Hair follicular keratinocyte (primary cell): ENCODE data around the genes ATP10B and CCNG1.

- RAMPAGE, long total RNA, result no peak
Observed at GRCh38 chr5:159262427-159262841, 656 bp upstream of the UBLCP1 start.

- RAMPAGE, long total RNA, result no peak
Observed at GRCh38 chr5:159865862-159866510, 50.3 kb upstream of the ADRA1B start.

GRCh38 chr5:160064435-160064895 is 54.8 kb downstream of the PWWP2A start:
- RAMPAGE, long total RNA, result no peak

- RAMPAGE, long total RNA, result no peak
Observed at GRCh38 chr5:160118123-160119292, 742 bp downstream of the PWWP2A start.

GRCh38 chr5:160132908-160134181 is 14.1 kb upstream of the PWWP2A start:
- RAMPAGE, long total RNA, result no peak

DNA sequence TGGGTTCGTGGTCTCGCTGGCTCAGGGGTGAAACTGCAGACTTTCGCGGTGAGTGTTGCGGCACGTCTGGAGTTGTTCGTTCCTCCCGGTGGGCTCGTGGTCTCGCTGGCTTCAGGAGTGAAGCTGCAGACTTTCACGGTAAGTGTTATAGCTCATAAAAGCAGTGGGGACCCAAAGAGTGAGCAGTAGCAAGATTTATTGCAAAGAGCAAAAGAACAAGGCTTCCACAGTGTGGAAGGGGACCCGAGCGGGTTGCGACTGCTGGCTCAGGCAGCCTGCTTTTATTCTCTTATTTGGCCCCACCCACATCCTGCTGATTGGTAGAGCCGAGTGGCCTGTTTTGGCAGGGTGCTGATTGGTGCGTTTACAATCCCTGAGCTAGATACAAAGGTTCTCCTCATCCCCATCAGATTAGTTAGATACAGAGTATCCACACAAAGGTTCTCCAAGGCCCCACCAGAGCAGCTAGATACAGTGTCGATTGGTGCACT is 36.1 kb upstream of the FABP6 start:
- RAMPAGE, long total RNA, result no peak

- RAMPAGE, long total RNA, result no peak
Observed at GRCh38 chr5:160485282-160485523, 63.5 kb downstream of the PTTG1 start.

GRCh38 chr5:160851781-160852462 is at the start of gene ATP10B:
ATP10B (minus strand) TSS chr5:160852211.
- RAMPAGE, long total RNA, result no peak

- RAMPAGE, long total RNA, result no peak
Observed at GRCh38 chr5:160924261-160924705, 72.3 kb upstream of the ATP10B start.

GRCh38 chr5:162036276-162037026 is 31.1 kb upstream of the GABRG2 start:
- RAMPAGE, long total RNA, result no peak

GRCh38 chr5:163437442-163438402 is at the start of gene CCNG1:
CCNG1 (plus strand) TSS chr5:163437595.
- RAMPAGE, long total RNA, result start-site peak on the plus strand at chr5:163437592-163437607, 61 and 85 reads in 2 replicates

GRCh38 chr5:163506645-163507165 is 1.3 kb downstream of the MAT2B start:
- RAMPAGE, long total RNA, result no peak

DNA sequence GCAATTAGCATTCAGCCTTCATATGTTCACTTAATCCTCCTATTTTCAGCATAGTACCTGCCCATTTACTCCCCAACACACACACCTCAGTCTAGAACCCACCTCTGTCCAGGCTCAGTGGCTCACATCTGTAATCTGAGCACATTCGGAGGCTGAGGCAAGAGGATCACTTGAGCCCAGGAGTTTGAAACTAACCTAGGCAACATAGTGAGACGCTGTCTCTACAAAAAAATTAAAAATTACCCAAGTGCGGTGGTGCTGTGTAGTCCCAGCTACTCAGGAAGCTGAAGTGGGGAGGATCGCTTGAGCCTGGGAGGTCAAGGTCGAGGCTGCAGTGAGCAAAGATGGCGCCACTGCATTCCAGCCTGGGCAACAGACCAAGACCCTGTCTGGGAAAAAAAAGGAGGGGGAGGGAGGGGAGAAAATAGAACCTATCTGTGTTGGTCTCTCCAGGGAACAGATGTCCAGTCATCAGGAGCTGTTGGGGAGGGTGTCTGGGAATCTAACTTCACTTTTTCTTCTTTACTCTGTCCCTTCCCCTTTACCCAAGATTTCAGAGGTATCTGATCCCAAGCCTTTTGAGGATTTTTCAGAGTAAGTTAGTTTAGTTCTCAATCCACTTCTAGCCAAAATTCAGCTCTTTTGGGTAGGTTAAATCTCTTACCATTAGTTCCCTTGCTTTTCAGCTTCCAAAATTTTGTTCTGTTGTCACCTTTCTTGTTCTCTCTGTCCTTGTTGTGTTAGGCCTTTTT is 24.3 kb downstream of the MAT2B start:
- RAMPAGE, long total RNA, result no peak

GRCh38 chr5:166926041-166926485 is 52.8 kb upstream of the TENM2 start:
- RAMPAGE, long total RNA, result no peak

- RAMPAGE, long total RNA, result no peak
Observed at GRCh38 chr5:168277478-168277959, 13.9 kb upstream of the WWC1 start.

GRCh38 chr5:168305305-168305736 is 13.9 kb downstream of the WWC1 start:
- RAMPAGE, long total RNA, result no peak

DNA sequence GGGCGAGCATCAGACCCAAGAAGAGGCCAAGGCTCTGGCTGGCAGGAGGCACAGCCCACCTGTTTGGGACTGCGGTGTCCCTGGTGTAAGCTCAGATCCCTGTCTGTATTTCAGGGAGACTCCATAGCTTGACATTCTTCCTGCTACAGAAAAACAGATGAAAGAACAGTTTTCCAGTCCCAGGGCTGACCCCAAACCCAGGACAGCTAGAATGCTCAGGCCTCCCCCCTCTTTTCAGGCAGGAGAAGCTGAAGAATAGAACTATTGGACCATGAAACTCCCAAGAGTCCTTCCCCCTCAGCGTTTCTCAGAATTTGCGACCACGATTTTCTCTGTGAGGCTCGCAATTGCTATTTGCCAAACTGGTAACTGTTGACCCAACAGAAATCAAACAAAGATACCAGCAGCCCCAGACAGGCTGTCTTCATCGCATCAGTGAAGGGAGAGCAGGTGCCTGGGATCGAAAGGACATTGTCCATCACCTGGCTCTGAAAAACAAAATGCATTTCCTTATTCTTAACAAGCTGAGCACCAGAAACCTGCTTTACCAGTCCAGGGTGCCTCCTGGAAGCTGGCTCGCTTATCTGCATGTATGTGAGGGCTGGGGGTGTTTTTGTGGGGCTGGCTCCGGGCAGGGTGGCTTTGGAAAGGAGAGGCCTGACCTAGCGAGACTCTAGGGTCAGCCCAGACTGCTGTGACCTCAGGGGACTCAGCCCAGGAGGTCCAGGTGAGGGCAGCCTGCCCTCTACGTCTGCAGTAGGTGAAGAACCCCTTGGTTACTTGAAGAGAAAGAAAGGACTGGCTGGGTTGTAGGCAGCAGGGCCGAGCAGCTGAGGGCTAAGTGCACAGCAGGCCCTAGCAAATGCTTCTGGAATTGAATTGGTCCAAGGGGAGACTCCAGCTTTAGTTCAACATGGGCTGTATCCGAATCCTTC is 24.7 kb downstream of the WWC1 start:
- RAMPAGE, long total RNA, result no peak

- RAMPAGE, long total RNA, result no peak
Observed at GRCh38 chr5:168353167-168354023, 62.0 kb downstream of the WWC1 start.

GRCh38 chr5:168590750-168591007 is 11.5 kb upstream of the PANK3 start:
- RAMPAGE, long total RNA, result no peak

GRCh38 chr5:168591871-168592552 is 12.8 kb upstream of the PANK3 start:
- RAMPAGE, long total RNA, result no peak